Transverse colon (tissue), 4 donors: ENCODE measurements around a stretch of chr9.

DNA sequence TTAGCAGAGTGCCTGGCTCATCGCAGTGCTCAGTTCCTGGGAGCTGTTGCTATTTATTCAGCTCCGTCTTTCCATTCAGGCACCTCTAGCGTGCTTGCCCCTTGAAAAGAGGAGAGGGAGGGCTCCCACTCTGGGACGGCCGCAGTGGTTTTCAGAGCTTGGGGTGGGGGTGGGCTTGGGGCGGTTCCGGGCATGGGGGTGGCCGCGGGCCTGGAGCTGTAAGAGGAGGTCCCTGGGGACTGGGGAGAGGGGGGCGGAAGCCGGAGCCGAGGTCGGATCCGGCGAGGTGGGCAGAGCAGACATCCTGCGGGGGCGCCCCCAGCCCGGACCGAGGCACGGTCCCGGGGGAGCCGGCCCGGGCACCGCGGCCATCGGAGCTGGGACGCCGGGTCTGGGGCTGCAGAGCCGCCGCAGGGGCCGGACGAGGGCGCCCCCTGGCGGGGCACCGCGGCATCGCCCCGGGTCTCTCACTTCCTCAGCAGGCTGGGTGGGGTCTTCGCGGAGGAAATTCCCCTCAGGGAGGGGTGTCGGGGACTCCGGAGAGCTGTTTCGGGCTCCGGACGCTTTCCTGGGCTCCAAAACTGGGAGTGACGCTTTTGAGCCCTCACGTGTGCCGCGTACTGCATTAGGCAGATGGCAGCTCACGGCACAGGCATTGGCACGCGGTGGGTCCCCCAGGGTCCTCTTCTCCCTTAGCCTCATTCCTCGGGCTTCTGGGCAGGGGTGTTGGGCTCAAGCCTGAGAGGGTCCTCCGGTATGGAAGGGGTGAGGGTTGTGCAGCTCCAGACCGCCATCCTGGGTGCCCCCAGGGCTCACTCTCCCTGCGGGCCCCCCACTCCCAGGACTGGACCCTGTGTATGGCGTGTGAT, 29.4 kb downstream of the LHX2 start:
- PRO-cap: no peak
- RAMPAGE, long total RNA, 4 experiments: no peak in any of the 4 experiments

DNA sequence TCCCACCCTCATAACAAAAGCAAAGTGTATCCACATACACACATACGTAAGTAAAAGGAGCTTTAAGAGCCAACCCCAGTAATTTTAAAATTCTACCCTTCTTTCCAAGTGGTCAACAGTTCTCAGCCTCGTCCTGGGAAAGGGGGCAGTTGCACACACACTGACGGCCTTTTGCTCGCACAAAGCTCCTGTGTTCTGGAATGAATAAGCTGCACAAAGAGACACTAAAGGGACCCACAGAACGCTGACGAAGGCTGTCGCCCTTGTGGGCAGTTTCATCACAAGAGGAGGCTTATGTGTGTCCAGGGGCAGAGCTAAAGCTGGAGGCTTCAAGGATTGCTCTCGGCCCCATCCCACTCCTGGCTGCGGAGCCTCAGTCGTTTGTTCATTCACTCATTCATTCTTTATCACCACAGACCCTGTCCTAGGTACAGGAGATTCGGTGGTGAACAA, 67.0 kb upstream of the NEK6 start:
- PRO-cap: unidirectional peak, plus-strand start at position 295 of the sequence
- RAMPAGE, long total RNA, 4 experiments: no peak in any of the 4 experiments

DNA sequence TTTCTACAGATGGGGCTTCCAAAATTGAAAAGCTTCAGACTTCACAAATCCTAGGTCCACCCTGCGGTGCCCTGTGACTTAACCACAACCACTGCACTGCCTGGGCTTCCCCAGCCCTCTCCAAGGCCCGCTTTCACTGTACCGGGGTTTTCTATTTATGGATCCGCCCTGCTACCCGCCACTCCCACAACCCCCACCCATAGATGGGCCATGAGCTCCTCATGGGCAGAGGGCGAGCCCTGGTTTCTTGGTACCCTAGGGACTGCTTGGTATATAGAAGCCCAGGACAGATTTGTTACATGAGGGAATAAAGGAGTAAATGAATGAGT, 39.9 kb upstream of the NEK6 start:
- PRO-cap: no peak
- RAMPAGE, long total RNA, 4 experiments: no peak in any of the 4 experiments

- PRO-cap: no peak
- RAMPAGE, long total RNA, 4 experiments: no peak in any of the 4 experiments
These were observed 38.6 kb upstream of the NEK6 start for GRCh38 chr9:124219176-124219509.

GRCh38 chr9:124223240-124223995, 34.3 kb upstream of the NEK6 start:
- PRO-cap: no peak
- RAMPAGE, long total RNA, 4 experiments: no peak in any of the 4 experiments

DNA sequence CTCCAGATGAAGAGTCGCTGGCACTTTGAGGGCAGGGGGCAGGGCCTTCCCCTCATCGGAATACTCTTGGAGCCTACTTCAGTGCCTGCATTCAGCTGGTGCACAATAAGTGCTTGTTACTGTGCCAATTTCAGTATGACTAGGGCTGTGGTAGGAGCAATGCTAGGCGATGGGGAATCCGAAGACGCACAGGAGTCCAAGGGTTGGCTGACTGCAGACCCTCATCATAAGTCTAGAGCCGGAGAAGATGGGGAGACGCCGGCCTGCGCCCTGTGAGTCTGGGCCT, 356 bp upstream of the NEK6 start:
- PRO-cap: no peak
- RAMPAGE, long total RNA, 4 experiments: no peak in any of the 4 experiments

GRCh38 chr9:124263239-124263587, 5.5 kb downstream of the NEK6 start:
- PRO-cap: no peak
- RAMPAGE, long total RNA, 4 experiments: no peak in any of the 4 experiments

DNA sequence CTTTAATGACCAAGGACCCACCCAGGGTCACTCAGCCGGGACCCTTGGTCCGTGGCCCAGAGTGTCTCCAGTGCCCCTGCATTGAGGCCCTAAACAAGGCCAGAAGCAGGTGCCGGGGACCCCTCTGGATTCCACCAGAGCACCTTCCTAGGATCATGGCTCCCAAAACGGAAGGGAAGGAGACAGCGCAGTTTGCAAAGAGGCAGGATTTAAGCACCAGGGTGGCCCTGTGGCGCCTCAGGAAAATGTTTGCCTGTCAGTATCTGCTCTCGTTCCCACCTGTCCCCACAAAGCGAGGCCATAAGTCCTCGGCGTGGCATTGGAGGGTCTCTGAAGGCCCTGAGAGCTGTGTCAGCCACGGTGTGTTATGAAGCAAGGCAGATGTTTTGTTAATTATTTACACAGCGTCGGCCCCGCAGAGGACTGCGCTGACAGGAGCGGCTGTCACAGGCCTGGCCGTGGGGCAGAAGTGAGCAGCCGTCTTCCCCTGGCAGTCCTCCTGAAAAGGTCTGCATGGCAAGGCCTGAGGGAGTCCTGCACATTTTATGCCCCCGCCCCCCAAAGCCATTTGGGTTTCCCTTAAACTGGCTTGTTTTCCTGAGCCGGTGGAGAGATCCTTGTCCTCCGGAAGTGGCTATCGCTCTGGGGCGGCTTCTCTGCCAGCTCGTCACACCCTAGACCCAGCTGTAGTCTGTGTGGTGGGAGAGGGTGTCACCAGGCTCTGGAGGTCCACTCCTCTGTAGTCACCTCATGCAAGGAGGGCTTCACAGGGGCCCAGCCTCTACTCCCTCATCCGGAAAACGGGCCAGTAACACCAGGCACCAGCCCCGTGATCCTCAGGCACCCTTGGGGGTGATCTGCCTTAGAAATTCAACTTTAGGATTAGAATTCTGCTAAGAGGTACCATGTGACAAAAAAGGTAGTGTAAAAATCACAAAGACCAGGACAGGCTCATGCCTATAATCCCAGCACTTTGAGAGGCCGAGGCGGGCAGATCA, 6.1 kb downstream of the NEK6 start:
- PRO-cap: bidirectional peak, plus-strand start at position 689 of the sequence, minus-strand start at position 501 of the sequence
- RAMPAGE, long total RNA, 4 experiments: no peak in any of the 4 experiments

DNA sequence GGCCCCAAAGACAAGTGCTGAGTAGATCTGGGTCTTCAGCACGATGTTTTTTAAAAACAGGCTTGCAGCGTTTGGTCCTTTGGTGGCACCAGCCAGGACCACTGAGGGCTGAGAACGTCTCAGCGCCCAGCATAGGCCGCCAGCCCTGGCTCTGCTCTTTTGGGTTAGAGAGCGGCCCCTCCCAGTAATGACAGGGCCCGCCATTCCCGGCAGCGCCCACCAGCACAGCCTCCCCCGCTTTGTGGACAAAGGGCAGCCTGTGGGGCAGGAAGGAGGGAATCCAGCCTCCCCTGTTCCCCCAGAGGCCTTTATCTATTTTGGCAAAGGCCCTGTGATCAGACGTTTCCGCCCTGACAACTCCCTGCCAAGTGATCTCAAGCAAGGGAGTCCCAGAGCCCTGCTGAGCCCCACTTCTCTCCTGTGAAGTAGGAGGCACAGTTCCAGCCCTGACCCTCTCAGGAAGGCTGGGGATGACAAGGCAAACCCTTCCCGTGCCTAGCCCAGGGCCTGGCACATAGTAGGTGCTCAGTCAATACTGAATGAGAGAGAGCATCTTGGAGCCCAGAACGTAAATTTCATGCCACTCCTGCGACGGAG, 25.1 kb downstream of the NEK6 start:
- PRO-cap: no peak
- RAMPAGE, long total RNA, 4 experiments: no peak in any of the 4 experiments

DNA sequence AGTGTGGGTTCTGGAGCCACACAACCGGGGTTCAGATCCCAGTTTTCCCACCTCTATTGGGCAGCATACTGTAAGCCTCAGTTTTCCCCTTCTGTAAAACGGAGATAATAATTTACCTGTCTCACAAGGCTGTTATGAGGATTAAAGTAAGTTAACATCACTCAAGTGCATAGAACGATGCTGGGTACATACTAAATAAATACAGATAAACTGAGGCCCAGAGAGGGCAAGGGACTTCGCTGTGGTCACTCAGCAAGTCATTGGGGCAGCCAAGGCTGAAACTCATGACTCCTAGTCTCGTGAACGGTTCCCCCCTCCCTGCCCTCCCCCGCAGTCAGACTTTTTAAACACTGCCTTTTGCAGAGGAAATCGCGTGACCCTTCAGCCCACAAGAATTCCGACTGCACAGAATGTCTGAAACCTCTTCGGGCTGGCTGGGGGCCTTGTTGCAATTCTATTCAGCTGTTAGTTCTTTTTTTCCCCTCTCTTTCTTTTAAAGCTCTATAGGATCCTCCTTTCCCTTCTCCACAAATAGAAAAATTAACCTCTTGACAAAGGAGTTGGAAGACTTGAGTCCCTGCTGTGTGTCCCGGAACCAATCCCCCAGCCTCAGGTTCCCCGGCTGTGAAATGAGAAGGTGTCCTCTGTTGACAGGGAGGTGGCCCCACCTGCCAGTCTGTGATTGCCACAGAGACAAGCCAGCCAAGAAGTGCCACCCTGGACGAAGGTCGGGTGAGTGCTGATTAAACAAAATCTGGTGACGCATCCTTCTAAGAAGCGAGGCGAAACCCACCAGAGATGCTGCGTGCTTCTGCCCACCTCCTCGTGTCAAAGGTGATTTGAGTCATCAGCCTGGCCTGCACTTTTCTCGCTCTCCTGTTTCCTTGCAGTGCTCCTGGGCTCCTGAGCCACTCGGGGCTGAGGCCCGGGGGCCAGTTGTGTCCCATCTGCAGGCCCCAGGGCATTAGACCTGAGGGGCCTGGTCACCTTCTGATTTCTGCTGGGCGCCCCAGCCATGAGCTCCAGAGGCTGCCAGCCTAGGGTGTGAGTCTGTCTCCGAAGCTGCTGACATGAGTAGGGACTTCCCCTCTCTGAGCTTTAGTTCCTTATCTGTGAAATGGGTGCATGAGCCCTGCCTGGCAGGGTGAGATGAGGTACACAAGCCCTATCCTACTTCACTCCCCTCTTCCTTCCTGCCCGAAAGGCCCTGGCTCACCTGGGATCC, 28.4 kb downstream of the NEK6 start:
- PRO-cap: bidirectional peak, plus-strand start at position 384 of the sequence, minus-strand start at position 262 of the sequence; bidirectional peak, plus-strand start at position 889 of the sequence, minus-strand start at position 678 of the sequence
- RAMPAGE, long total RNA, 4 experiments: no peak in any of the 4 experiments

DNA sequence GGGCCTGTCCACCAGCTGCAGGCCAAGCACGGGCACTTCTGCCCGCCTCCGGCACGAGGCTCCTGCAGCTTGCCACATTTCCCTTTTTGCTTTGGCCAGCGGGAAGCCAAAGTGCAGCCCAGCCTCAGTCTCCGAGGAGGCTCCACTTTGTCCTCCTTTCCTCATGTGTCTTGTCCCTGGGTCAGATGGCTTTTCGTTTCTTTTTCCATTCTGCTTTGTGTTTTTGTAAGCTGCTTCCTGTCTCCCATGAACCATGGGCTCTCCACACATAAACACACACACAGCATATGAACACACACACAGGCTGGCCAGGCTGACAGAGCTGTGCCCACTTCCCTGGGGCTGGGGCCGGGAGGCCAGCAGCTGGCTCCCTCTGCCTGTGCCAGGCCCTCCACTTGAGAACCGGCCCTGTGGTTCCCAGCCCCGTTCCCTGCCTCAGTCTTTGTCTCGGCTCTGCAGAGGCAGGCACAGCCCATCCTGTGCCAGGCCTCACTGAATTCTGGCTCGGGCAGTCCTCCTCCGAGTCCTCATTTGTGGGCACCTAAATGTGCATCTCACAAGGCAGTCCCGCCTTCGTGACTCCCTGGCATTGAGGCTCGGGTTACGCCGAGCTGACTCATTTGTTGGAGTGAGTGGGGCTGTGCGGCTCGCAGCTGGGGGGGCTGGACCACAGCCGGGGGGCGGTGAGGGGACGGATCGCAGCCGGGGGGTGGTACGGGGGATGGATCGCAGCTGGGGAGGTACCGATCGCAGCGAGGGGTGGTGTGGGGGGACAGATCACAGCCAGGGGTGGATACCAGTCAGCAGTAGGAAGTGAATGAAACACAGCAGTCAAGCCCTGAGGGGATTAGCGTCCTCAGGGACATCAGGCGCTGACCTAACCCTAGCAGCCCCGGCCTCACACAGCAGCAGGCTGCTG, 72.4 kb downstream of the PSMB7 start:
- PRO-cap: no peak
- RAMPAGE, long total RNA, 4 experiments: no peak in any of the 4 experiments

DNA sequence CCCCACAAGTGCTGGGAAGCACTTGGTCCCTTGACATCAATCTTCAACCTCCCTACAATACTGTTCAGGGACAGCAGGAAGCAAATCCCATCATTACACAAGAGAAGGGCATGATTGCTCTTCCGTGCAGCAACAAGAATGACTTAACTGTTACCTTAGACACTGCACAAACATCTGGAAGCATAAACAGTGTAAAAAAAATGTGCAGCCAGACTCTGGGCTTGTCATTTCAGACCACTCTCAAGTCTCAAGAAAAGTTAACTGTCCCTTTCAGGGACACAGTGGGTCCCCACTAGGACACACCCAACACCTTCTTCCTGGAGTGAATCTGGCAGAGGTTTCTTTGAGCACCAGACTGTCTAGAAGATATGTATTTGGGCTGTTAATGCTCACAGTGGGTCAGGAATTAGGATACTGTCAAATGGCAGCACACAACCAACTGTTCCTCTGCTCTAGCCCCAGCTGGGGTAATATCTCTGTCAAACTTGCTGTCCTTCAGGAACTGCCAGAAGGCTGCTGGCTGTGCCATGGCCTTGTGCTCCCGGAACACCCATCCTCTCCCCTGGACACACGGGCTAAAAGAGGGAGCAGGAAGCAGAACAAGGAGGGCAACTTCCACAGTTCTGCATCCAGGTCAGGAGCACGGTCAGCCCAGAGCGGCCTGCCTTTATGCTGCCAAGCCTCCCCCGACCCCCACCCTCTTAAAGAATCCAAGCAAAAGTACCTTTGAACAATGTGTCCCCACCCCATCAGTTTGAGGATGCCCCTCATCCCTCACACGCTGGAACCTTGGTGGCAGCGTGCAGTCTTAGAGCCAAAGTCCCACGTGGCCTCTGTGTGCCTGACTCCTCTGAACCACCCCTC, 61.0 kb downstream of the PSMB7 start:
- PRO-cap: no peak
- RAMPAGE, long total RNA, 4 experiments: no peak in any of the 4 experiments

GRCh38 chr9:124357584-124358388, 57.5 kb downstream of the PSMB7 start:
- PRO-cap: no peak
- RAMPAGE, long total RNA, 4 experiments: start-site peak on the plus strand in 2 of 4 experiments, at chr9:124357631-124358136 at its widest, 19 to 26 reads per replicate

- PRO-cap: no peak
- RAMPAGE, long total RNA, 4 experiments: no peak in any of the 4 experiments
These were observed 29.2 kb downstream of the PSMB7 start for GRCh38 chr9:124385929-124386550.

DNA sequence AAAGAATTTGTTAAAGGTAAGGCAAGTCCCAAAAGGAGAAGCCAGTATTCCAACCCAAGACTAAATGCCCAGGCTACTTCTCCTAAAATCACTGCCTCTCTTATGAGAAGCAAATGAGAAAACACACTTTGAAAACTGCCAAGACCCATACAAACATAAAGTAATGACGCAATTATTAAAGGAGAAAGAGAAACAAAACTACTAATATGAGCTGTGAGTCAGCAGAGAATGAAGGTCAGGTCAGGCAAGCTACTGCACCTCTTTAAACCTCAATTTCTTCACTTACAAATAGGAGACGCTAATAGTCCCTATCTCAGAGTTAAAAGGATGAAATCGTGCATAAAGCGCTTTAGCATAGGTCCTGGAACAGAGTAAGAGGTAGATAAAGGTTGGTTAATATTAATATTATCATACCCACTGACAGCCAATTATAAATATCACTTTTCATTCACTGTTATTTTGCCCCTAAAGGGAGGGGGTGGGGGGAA, 3.7 kb downstream of the PSMB7 start:
- PRO-cap: no peak
- RAMPAGE, long total RNA, 4 experiments: no peak in any of the 4 experiments

GRCh38 chr9:124818370-124819481, 34.5 kb upstream of the WDR38 start:
- PRO-cap: no peak
- RAMPAGE, long total RNA, 4 experiments: no peak in any of the 4 experiments

- PRO-cap: no peak
- RAMPAGE, long total RNA, 4 experiments: no peak in any of the 4 experiments
These were observed 14.8 kb downstream of the RABEPK start for GRCh38 chr9:125215137-125215505.

DNA sequence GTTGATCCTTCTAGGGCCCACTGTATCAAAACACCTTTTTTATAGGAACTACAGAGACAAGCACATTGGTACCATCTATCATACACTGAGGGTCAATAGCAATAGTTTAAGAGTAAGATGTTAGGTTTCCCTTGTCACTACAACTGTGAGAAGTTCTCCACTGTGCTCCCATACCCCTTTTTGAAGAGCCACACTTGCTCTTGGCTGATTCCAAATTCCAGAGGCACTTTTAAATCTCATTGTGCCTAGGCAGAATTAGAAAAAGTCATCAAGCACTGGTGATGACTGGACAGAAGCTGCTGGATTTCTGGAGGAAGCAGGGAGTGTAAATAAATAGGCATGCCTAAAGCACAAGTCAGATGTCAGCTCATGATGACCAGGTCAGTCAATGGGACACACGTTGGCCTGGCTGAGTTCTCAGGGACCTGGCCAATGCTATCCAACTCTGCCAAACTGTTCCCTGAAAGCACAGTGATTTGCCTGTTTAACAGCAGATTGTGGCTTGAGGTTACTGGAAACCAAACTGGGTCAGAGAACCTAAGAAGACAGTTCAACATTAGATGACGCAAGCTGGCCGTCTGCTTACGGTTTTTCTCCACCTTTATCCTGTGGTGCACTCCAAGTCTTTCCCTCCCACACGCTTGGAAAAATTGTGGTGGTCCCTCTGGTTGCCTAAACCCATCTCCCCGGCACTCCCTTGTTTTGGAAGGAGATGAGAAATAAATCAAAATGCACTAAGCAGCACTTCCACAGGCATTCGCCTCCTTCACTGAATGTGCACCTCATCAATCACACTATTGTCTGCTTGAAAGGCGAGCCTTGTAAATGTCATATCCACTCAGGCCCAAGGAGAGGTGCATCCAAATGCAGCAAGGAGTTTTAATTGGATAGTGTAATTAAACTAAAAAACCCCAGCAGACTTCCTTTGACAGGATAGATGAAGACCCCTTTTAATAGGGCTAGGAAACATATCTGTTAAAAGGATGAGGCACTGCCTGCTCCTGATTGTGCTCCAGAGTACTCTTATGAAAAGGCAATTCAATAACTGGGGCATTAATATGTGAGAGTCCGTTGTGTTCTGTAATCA, 199.3 kb downstream of the GAPVD1 start:
- PRO-cap: no peak
- RAMPAGE, long total RNA, 4 experiments: no peak in any of the 4 experiments

GRCh38 chr9:125672323-125672692, 34.7 kb downstream of the MAPKAP1 start:
- PRO-cap: no peak
- RAMPAGE, long total RNA, 4 experiments: start-site peak on the minus strand in 2 of 4 experiments, at chr9:125672419-125672651 at its widest, 20 to 36 reads per replicate

DNA sequence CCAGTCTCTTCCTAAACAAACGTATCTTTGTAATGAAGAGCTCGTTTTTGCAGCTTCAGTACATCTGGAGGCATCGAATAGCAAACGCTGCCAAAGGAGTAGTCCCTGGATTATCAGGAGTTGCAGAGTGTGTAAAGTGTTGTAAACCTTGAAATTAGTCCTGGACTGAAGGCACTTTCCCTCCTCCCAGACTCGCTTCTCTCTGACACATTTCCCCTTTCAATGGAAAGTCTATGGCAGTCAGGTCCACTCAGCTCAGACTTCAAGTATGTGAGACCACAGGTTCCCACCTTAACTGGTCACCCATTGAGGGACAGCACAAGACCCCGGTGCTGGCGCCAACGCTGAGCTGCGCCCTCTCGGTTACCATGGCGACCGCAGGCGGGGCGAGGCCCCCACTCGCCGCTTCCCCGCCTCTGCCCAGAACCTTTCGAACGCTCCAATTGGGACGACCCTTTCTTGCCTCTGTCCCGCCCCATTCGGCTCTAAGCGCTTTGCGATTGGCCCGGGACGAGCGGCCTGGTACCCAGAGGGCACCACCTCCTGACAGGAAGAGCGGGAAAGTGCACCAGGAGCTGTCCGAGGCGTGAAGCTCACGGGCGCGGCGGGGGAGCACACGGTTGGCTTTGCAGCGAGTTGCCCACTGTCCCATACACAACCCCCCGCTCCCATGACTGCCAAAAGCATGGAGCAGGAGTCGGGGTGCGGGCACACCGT, 1.3 kb upstream of the PBX3 start:
- PRO-cap: unidirectional peak, plus-strand start at position 549 of the sequence; unidirectional peak, plus-strand start at position 596 of the sequence
- RAMPAGE, long total RNA, 4 experiments: no peak in any of the 4 experiments